ENCODE measurements around the genes ZNF639 and SOX2.

DNA sequence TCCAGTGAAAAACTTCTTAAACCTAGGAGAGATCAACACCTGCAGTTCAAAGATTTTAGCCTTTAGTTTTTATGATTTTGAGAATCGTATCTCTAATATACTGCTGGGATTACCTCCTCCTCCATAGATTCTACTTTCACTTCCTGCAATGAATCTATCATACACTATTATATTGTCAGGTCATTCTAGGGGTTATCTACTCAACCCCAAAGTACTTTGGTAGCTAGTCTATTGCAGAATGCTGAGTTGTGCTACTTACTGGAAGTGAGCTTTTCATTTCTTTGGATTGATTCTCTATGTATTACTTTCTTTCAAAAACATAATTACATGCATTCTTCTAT lies 1026.7 kb downstream of the TBL1XR1 start:
- PRO-cap, result no peak

DNA sequence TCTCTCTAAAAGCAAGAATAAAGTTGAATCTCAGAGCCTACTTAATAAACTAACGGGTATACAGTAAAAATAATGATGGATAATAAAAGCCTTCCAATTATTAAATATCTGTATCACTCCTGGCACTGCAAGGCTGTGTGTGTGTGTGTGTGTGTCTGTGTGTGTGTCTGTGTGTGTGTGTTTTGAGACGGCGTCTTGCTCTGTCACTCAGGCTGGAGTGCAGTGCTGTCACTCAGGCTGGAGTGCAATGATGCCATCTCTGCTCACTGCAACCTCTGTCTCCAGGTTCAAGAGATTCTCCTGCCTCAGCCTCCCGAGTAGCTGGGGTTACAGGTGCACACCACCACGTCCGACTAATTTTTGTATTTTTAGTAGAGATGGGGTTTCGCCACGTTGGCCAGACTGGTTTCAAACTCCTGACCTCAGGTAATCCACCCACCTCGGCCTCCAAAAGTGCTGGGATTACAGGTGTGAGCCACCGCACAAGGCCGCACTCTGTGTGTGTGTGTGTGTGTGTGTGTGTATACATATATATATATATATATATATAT lies 62.4 kb downstream of the TBL1XR1 start:
- PRO-cap, result no peak

GRCh38 chr3:177299754-177300712 lies 102.8 kb upstream of the TBL1XR1 start:
- PRO-cap, result bidirectional peak, plus-strand start at chr3:177300221, minus-strand start at chr3:177300100; bidirectional peak, plus-strand start at chr3:177300572, minus-strand start at chr3:177300397

DNA sequence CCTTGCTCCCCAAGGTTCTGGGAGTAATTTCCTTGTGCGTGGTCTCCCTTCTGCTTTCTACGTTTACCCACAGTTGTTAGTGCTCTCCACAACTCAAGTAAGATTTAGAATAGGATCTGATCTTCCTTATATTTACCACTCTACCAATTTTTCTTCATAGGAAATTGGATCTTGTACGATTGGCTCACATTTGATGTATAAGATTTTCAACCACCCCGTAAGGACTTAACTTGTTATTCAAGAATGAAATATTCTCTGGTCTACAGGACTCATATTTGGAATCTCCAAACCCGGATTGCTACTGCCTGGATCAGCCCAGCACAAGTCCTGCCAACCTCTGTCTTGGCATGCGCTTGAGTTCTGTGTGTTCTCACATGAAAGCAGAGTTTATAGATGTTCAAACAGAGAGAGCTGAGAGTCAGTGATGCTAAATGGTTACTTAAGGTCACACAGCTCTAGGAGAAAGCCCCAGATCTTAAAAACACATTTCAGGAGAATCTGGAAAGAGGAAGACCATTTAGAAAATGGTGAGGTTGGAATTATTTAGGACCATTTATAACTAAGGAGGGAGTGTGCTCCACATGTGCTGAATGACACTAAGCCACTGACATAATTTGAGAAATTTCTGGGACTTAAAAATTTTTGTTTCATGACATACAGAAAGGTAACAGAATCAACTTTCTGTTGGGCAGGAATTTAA lies 268.0 kb upstream of the TBL1XR1 start:
- PRO-cap, result no peak

GRCh38 chr3:177665467-177666309 lies 468.4 kb upstream of the TBL1XR1 start:
- PRO-cap, result no peak

- PRO-cap, result no peak
Measured at GRCh38 chr3:178859849-178860639, 211.6 kb downstream of the ZMAT3 start.

- PRO-cap, result bidirectional peak, plus-strand start at chr3:179323043, minus-strand start at chr3:179322753
Measured at GRCh38 chr3:179322135-179323158, at the start of gene ZNF639. ZNF639 (plus strand) TSS chr3:179323031.

DNA sequence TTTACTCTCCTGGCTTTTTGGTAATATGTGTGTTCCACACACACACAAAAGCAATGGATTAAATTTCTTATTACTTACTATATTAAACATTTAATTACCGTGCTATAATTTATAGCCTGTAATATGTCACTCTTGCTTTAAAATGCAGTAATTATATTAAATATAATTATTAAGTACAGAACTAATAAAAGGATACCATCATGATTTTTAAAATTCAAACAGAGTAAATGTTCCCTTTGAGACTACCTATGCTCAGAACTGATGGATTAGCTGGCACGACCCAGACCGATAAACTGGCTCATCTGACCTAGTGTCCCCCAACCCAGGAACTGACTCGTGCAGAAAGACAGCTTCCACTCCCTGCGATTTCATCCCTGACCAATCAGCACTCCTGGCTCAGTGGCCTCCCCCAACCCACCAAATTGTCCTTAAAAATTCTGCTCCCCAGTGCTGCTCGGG lies 1.4 kb upstream of the MFN1 start:
- PRO-cap, result no peak

GRCh38 chr3:179348342-179349102 lies 1.0 kb downstream of the MFN1 start:
- PRO-cap, result no peak

DNA sequence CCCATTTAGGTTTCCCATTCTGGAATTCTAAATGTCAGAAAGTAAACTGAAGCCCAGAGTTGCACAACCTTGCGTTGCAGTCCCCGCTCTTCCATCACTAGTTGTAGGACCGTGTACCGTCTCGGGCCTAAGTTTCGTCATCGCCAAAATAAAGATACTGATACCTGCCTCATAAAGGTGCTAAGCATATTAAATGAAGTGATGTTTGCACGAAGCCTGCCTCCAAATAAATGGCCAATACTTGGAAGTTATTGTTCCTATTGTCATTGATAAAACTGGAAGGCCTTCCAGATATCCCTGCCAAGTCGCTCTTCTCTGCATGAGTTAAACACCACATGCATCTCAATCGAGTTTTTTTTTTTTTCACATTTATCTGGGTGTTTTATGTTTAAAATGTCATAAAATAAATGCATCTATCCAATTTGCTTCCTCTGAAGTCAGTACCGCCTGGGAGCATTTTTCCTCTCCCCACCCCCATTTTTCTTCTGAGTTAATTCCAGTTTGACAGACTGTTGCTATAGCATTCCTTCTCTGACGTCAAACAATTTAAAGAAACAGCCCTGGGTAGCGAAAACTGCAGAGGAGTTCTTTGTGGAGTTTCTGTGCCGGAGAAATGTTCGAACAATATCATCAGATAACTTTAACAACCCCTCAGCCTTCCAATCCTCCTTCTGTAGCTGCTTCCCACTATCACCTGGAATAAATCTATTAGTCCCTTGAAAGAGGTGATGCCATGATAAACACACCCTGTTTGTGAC lies 777 bp upstream of the GNB4 start:
- PRO-cap, result no peak

- PRO-cap, result no peak
Measured at GRCh38 chr3:179666232-179666996, 13.6 kb downstream of the USP13 start.

GRCh38 chr3:179680916-179681382 lies 28.1 kb downstream of the USP13 start:
- PRO-cap, result no peak

- PRO-cap, result no peak
Measured at GRCh38 chr3:181110959-181111348, 121.4 kb upstream of the DNAJC19 start.

- PRO-cap, result no peak
Measured at GRCh38 chr3:181266022-181266401, 276.5 kb upstream of the DNAJC19 start.

DNA sequence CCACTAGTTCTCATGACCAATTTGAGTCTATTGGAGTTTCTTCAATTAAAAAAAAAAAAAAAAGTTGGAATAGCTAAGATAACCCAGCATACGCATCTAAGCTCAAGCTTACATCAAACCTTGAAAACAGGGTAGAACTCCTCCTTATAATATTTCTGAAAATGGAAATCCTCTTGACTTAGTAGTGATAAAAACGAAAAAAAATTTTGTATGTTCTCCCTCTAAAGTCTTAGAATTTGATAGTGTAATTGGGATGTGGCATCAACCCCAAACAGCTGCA lies 91.6 kb upstream of the SOX2 start:
- PRO-cap, result no peak

DNA sequence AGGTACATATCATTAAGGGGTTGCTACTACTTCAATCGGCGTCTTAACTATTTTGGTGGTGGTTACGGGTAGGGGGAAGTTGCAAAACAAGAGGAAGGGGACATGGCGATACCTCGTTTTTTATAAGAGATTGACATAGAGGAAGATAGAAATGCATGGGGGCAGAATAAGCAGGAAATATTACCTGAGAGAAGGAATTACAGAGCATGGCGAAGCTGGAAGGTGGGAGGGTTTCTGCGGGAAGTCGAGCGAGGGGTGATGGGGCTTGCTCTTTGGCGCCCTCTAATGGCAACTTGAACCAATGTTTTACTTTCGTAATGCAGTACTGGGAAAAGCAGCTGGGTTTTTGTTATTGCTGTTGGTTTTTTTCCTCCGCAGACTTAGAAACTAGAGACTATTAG lies 11.4 kb upstream of the SOX2 start:
- PRO-cap, result no peak

DNA sequence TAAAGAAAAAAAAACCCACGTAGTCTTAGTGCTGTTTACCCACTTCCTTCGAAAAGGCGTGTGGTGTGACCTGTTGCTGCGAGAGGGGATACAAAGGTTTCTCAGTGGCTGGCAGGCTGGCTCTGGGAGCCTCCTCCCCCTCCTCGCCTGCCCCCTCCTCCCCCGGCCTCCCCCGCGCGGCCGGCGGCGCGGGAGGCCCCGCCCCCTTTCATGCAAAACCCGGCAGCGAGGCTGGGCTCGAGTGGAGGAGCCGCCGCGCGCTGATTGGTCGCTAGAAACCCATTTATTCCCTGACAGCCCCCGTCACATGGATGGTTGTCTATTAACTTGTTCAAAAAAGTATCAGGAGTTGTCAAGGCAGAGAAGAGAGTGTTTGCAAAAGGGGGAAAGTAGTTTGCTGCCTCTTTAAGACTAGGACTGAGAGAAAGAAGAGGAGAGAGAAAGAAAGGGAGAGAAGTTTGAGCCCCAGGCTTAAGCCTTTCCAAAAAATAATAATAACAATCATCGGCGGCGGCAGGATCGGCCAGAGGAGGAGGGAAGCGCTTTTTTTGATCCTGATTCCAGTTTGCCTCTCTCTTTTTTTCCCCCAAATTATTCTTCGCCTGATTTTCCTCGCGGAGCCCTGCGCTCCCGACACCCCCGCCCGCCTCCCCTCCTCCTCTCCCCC lies at the start of gene SOX2:
SOX2 (plus strand) TSS at position 311 of the 667 bp plus-strand sequence.
- PRO-cap, result no peak

DNA sequence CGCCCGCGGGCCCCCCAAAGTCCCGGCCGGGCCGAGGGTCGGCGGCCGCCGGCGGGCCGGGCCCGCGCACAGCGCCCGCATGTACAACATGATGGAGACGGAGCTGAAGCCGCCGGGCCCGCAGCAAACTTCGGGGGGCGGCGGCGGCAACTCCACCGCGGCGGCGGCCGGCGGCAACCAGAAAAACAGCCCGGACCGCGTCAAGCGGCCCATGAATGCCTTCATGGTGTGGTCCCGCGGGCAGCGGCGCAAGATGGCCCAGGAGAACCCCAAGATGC lies 496 bp downstream of the SOX2 start:
- PRO-cap, result no peak

DNA sequence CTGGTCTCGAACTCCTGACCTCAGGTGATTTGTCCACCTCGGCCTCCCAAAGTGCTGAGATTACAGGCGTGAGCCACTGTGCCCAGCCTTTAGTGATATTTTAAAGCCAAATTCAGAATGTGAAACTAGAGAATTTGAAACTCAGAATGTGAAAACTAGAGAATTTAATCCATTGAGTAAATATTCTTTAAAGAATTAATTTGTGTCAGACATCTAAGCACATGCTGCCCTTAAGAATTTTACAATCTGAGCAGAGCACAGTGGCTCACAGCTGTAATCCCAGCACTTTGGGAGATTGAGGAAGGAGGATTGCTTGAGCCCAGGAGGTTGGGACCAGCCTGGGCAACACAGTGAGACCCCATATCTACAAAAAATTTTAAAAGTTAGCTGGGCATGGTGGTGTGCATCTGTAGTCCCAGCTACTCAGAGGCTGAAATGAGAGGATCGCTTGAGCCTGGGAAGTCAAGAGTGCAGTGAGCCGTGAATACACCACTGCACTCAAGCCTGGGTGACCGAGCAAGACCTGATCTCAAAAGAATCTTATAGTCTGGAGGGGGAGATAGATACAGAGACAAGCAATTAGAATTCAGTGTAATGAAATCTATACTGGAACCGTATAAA lies 21.1 kb downstream of the ATP11B start:
- PRO-cap, result no peak

- PRO-cap, result no peak
Measured at GRCh38 chr3:182863928-182864326, 70.6 kb downstream of the ATP11B start.